Spinal cord (tissue), 3 donors: ENCODE measurements around a stretch of chr12.

DNA sequence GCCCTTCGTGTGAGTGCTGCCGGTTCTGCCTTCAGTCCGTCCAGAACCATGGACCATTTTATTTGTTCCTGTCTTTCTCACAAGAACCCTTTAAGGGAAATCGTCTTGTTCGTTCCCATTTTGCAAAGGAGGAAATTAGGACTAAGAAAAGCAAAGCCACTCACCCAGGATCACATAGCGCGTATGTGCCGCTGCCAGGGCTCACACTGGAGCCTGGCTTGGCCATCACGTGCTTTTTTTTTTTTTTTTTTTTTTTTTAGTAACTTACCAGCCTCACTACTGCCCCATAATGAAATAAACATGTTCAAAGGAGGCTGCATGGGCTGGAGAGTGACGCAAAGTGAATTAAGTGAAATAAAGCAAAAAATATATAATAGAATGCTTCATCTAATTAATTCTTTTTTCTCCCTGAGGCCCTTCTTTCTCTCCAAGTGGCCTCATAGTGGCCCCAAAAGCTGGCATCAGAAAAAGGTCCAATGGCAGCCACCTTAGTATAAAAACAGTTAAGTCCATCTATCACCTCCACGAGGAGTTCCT lies 1.3 kb upstream of the KDM2B start:
- PRO-cap = no peak
- RAMPAGE, long total RNA = no peak

DNA sequence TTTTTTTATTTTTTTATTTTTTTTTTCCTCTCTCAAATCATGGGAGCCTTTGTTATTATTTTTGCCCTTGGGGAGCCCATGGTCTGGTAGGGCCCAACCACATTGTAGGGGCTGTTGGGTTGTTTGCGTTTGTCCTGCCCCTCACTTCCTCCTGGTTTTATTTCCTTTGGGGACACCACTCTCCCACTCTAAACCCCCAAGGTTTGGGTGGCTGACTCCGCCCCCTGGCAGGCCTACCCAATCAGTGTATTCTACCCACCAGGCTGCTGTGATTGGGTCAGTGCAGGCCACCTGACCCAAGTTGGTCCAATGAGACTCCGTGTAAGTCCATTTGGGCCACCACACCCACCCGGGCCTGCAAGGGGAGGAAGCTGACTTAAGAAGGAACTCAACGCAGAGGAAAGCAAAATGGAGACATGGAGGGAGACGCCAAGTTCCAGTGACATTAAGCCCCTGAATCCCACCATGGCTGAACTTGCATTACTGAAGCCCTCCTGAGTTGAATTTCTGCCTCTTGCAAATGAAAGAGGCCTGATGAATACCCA lies 5.6 kb downstream of the MORN3 start:
- PRO-cap = no peak
- RAMPAGE, long total RNA = no peak

DNA sequence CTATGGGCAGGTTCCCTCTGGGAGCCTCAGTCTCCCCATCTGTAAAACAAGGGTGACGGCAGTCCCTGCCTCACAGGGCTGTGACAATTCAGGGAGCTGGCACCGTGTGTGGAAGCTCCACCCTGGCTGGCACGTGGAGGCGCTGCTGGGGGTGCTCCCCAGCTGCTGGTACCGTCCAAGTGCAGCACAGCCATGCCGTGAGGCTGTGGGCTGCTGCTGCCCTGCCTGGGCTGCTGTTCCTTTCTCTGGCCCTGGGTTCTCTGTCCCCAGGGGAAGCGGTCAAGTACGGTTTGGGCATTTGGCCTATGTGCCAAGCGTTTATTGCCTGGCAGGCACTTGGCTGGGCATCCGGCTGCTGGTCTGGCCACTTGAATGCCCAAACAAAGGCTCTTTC lies 39.7 kb downstream of the RHOF start:
- PRO-cap = no peak
- RAMPAGE, long total RNA = no peak

DNA sequence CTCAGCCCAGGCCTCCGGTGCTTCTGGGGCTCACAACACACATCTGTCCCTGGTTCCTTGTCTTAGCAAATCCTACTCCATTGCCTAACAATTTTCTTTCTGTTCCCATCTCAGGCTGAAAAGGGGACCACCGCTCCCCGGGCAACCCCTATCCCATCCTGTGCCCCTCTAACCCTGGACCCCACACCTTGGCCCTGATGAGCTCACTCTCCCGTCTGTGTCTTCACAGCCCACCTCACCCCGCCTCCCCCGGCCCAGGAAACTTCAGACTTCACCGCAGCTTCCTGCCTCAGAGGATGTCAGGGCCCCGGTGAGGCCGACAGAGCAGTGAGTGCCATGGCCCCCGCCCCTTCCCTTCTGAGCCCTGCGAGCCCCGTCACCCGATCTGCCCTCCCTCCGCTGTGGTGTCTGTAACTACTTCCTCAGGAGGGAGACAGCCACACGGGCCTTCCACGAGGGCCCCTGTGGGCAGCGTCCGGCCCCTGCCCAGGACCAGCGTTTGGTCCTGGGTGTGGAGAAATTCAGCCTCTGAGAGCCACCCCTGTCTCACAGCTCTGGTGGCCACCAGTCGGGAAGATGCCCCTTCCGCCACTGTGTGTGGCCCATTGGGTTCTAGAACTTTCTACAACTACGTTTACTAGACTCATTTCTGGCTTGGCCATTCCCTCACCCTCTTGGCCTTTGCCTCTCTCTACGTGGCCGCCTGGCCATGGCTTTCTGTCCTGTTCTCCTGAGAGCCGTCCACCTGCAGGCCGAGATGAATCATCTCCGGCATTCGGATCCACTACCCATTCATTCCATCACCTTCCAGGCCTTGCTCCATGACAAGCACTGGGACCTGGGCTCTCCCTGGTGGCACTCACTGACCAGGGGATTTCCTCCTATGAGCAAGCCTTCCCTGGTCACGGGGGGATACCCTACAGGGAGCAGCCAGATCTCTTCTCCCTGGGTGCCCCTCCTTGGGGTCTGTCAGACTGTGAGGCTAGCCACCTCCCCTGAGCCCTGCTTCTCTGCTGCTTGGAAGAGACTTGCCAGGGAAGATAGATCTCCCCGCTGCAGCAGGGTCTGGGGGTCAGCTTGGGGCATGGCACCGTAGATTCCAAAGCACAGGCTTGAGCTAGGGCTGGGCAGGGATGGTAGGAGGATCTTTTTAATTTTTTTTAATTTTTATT lies 3.4 kb downstream of the RHOF start:
- PRO-cap = no peak
- RAMPAGE, long total RNA = no peak

- PRO-cap = no peak
- RAMPAGE, long total RNA = no peak
These were observed 4.8 kb upstream of the RHOF start for GRCh38 chr12:121798158-121798796.

- PRO-cap = no peak
- RAMPAGE, long total RNA = no peak
These were observed 5.7 kb downstream of the SETD1B start for GRCh38 chr12:121809336-121810131.

- PRO-cap = no peak
- RAMPAGE, long total RNA = no peak
These were observed 6.5 kb downstream of the SETD1B start for GRCh38 chr12:121810255-121810835.

DNA sequence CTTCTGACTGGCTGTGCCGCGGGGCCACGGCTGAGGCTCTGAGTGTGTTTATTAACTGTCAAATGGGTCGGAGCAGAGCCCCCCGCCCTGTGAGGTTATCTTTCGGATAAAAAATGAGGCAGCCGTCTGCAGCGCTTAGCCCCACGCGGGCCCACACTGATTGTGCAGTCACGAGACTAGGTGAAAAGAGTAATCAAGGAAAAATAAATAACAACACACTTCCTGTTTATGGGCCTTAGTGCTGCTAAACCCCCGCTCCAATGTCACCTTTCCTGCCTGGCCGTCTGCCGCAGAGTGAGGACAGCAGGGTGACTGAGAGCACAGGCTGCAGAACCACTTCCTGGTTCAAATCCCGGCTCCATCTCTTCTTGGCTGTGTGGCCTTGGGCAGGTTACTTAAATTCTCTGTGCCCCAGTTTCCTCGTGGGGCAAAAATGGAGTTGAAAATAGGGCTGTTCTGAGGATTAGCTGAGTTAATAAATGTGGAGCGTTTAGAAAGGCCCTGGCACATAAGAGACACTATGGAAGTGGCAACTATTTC lies 9.4 kb downstream of the SETD1B start:
- PRO-cap = no peak
- RAMPAGE, long total RNA = no peak

DNA sequence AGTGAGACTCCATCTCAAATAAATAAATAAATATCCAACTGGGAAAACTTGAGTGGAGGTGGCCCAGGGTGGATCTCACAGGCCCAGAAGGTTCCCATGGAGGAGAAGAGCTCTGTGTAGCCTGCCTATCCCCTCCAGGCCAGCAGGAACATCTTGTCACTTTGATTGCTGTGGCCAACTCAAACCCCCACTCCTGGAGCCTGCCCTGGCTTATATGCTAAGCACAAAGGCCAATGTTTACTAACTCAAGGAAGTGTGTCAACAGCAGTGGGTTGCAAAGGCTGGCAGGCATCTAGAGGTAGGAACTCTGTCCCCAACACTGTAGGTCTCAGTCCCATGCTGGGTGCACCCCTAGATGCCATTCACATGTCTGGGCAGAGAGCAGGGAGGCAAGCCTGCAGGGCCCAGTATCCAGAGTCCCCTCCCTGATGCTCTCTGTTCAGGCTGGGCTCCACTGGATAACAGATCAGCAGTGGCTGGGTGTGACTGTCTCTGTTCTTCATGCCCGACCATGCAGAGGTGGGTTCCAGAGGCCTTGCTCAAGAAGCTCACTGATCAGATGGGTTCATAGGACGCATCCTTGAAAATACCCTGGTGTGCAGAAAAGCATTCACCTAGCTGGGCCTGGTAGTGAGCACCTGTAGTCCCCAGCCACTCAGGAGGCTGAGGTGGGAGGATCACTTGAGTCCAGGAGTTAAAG lies 1.6 kb upstream of the HPD start:
- PRO-cap = no peak
- RAMPAGE, long total RNA = no peak

- PRO-cap = no peak
- RAMPAGE, long total RNA = no peak
These were observed 6.9 kb downstream of the CFAP251 start for GRCh38 chr12:121925154-121925778.

DNA sequence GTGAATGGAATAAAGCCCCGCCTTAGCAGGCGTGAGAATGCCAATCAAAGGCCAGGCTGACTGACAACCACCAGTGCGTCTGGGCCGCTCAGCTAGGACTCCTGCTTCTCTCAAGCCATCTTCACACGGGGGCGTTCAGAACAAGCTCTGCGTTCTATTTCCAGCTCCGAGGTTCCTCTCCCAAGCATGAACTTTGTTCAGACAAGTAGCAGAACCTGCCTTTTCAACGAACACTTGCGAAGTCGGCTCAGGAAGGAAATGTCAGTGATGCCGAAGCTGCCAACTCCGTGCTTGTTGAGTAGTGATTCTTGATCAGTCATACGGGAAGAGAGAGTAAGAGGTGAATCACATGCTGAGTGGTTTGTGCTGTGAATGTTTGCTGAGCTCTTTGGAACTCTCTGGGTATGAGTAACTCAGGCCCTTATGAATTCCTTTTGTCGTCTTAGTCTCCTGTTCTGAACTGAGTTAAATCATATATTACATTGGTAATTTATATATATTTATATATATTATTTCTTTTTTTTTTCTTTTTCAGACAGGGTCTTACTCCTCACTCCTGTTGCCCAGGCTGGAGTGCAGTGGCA lies 29.5 kb upstream of the BCL7A start:
- PRO-cap = no peak
- RAMPAGE, long total RNA = no peak

DNA sequence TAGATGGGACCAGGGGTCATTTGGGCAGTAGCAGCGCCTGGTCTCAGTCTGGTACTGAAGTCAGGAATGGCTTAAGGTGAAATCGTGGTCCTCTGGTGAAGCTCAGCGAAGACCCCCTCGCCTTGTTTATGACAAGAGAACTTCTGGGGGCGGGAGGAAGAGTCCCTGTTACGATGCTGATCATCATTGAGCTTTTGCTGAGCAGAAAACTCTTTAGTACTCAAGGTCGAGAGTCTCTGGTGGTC lies 678 bp upstream of the BCL7A start:
- PRO-cap = no peak
- RAMPAGE, long total RNA = no peak

DNA sequence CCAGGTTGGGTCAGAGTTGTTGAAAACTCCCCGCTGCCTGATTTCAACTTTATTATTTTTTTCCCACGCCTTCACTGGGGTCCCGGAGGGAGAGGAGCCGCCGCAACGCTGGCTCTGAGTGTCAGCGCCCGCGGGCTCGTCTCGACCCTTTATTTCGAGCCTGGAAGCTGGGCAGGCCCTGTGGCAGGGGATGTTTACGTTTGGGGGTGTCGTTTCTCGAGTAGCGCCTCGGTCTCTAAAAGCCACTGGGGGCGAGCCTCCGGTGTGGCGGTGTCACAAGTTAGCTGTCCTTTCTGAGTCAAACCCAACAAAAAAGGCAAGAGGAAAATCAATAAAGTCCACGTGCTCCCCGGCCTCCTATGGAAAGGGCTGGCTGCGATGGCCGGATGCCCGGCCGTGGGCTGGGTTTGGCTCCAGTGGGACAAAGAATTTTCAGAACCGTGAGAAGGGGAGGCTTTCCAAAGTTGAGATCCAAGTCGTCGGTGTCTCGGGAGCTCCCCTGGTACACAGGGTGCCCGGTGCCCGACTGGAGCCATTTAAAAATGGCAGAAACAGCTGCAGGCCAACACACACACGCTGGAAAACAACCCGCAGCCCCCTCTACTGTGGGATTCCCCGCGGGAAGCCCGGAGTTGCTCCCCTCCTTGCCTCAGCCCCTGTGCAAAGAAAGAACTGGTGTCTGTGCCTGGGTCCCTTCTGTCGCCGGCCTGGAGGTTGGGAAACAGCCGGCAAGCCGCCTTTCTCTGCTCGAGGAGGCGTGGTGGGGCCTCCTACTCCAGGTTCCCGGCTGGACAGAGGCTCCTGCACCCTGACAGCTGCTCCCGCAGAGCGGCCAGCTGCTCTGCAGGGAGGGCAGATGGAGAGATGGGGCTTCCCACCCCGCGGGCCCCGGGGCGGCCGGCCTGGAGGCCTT lies 1.8 kb downstream of the BCL7A start:
- PRO-cap = no peak
- RAMPAGE, long total RNA = no peak

- PRO-cap = no peak
- RAMPAGE, long total RNA = no peak
These were observed 4.5 kb upstream of the MLXIP start for GRCh38 chr12:122073910-122074687.

DNA sequence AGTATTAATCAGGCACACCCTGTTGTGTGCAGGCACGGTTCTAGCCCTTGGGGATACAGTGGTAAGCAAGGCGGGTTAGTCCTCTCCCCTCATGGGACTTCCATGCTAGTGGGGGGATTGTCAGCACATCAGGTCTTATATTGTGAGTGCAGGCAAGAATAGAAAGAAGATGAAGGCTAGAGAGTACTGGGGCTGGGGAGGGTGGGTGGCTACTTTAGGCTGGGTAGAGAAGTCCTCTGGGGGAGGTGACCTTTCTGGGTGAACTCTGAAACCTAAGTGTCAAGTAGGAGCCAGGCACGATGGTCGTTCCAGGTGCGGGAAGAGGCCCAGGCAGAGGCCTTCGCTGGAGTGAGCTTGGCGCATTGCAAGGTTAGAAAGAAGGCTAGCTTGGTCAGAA lies 8.6 kb downstream of the MLXIP start:
- PRO-cap = no peak
- RAMPAGE, long total RNA = no peak

DNA sequence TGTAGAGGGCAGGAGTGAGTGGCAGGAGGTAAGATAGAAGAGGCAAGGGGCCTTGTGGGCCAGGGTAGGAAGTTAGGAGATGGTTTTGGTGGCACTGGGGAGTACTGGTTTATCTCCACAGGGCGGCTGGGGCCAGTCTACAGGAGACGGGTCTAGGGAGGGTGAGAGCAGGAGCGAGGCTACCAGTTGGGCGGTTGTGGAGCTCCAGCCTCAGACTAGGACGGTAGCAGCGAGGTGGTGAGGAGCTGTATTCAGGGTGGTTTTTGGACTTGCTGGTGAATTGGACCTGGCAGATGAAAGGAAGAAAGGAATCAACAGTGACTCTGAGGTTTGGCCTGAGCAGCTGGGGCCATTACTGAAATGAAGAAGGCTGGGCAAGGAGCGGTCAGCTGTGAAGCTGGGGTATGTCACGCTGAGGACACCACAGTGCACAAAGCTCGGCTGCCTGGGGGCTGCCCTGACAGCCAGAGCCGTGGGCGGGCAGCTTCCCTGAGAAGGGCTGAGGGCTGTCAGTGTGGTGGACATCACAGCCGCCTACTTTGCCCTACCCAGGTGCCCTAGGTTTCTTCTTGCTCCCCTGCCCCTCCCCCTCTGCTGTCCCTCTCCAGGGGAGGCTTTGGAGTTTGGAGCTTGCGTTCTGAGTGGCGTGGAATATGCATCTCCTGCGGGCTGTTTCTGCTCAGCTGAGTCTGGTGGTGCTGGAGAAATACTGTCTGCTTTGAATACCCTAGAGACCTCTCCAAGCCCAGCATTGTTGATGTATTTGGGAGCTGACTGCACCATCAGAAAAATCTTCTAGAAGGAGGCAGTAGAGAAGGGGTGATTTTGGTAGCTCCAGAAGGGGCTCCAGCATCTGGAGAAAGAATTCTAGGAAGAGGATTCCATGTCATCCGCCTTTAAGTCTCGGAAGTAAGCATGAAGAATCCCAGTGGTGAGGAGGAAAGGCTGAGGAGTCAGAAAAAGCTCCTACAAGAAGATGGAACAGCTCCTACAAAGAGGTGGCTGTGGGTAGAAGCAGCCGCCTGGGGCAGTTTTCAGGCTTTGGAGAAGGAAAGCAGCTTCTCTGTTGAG lies 9.4 kb downstream of the MLXIP start:
- PRO-cap = no peak
- RAMPAGE, long total RNA = no peak

- PRO-cap = no peak
- RAMPAGE, long total RNA = no peak
These were observed 19.6 kb downstream of the MLXIP start for GRCh38 chr12:122097901-122098827.

GRCh38 chr12:122104846-122105321 lies 26.3 kb downstream of the MLXIP start:
- PRO-cap = no peak
- RAMPAGE, long total RNA = no peak

GRCh38 chr12:122184475-122185041 lies 1.6 kb downstream of the LRRC43 start:
- PRO-cap = no peak
- RAMPAGE, long total RNA = no peak

DNA sequence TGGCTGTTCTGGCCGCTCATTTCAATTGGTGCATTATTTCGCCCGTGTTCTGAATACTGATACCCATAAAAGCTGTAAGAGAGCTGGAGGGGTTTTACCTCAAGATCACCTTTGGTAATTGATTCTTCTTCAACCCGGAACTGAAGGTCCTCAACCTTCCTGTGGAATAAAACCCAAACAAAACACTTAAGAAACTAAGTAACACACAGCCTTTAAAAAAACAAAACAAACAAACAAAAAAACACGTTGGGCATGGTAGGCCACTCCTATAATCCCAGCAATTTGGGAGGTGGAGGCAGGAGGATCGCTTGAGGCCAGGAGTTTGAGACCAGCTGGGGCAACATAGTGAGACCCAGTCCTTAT lies 69.9 kb downstream of the CLIP1 start:
- PRO-cap = no peak
- RAMPAGE, long total RNA = no peak